LHCN-M2 (cell line): ENCODE measurements around a stretch of chr14.

DNA sequence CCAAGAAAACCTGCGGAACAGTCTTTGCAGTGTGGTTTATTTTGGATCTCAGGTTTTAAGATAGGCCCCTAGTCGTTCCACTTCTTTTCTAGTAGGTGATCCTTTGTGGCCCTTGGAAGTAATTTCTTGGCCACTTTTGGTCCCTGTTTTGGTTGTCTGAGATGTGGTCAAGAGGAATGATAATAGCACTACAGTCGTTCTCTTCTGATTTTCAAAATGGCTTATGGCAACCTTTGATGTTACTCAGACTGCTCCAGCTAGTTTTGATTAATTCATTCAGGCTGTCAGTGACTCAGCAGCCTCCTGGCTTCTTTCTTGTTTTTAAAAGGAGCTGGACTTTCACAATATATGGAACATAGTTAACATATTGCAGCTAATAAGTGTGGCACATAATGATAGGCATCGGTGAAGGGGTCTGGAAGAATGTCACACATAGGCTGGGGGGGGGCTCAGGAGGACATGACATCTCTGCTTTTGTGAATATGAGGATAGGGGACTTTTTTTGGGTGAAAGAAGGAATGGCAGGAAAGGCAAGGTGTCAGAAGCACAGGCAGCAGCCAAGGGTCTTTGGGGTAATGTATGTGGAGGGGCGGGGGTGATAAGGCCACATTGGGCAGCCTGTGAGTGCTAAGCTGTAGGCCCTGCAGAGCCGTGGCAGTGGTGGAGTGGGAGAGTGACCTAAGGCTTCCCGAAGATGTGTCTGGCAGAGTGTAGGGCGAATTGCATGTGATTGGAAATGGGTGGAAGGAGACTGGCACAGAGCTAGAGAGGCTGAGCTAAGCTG lies 47.5 kb downstream of the WDR20 start:
- RAMPAGE, long total RNA: no peak

DNA sequence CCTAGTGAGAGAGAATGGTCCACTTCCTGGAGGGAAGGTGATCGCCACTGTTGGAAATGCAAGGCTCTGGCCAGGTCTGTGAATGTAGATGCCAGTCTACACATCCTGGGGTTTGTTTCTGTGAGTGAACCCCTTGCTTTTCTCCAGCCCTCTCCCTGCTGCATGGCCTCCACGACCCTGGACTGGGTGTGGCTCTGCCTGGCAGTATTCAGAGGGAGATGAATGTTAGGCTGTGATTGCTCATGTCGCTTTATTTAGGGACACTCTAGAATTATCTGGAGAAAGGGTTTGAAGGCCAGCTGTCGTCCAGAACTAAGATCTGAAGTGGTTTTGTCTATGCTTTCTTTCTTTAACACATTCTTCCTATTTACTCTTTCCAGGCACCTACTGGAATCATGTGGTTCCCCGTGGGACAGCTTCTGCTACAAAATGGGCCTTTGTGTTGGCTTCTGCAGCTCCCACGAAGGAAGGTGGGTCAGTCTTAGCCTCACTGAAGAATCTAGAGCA lies 59.3 kb downstream of the ANKRD9 start:
- RAMPAGE, long total RNA: no peak

- RAMPAGE, long total RNA: no peak
Observed at GRCh38 chr14:102507208-102507998, 2.2 kb downstream of the ANKRD9 start.

- RAMPAGE, long total RNA: no peak
Observed at GRCh38 chr14:102508751-102509414, 693 bp downstream of the ANKRD9 start.

DNA sequence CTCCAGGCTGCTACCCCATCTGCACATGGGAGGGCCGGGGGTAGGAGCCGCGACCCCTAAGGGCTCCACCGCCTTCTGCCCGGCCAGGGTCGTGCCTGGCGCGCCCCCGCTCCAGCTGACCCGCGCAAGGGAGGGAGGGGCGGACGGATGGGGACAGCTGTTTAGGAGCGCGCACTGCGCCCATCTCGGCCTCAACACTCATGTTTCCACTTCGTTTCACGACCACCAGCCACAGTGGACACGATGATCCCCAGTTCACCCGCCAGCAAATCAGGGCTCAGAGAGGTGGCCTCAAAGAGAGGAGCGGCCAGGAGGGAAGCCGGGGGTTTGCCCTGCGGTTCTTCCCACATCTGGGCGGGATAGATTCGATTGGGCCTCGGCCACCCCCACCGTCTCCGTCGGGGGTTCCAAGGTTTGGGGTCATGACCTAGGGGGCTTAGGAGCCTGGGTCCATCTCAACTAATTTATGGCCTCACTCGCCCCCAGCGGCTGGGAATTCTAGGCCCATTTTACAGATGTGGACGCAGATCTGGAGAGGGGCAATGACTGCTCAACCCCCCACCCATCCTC lies 693 bp upstream of the ANKRD9 start:
- RAMPAGE, long total RNA: no peak

DNA sequence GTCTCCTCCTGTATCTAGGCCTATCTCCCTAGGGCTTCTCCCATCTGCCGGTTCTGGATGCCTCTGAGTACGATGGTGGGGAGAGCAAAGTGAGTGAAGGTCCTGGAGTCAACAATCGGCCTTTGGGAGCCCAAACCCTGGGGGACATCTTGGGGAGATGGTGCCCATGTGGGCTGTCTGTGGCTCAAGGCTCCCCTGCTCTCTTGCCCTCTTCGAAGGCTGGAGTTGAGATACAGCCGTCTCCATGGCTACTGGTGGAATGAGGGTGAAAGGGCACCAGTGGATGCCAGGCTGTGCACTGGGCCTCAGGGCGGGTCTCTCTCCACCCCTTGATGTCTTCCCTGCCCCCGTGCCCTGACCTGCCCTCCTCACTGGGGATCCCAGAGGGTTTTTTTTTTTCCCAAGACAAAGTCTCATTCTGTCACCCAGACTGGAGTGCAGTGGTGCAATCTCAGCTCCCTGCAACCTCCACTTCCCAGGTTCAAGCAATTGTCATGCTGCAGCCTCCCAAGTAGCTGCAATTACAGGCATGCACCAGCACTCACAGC lies 2.0 kb upstream of the ANKRD9 start:
- RAMPAGE, long total RNA: no peak

DNA sequence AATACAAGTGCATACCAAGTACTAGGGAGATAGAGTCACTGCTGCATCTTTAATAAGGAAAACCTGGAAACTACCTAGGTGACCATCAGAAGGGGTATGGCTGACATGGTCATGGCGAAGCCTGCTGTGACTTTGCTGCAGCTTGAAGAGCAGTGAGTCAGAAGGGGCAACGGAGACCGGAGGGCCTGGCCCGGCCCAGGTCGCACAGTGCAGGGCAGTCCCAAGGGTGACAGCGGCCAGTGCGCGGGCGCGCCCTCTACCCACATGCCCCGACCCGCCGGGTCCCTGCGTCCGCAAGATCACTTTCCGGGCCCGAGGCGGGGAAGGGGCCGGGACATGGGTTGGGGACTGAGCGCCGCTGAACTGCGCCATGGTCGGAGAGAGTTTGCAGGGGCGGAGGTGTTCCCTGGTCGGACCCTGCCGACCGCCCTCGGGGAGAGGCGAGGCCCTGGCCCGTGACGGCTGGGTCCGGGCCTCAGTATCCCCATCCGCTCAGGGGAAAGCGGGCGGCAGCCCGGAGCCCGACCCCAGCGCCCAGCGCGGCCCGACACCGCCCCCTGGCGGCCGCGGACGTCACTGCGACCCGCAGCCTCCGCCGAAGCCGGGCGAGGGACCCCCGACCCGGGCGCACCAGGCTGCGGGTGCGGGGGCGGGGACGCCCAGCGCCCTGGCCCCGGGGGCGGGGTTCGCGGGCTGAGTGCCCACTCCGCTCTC lies 7.0 kb upstream of the ANKRD9 start:
- RAMPAGE, long total RNA: no peak

DNA sequence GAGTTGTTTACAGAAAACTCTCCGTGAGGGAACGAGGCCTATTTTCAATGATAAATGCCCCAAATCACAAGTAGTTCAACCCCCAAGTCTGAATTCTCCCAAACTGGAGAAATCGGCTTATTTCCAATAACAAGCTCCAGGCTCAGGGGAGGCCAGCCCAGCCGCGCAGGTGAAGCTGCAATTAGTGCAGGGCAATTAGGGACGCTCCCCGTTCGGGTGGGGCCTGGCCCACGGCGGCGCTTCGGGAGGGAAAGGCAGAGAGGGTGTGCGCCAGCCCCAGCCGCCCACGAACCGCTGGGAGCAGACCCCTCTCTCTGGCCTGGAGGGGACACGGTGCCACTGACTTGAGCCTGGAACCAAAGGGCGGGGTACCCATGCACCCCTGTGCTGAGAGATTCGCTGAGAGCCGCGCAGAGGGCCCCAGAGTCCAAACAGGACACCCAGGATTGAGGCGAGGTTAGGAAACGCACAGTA lies 14.2 kb upstream of the ANKRD9 start:
- RAMPAGE, long total RNA: no peak

DNA sequence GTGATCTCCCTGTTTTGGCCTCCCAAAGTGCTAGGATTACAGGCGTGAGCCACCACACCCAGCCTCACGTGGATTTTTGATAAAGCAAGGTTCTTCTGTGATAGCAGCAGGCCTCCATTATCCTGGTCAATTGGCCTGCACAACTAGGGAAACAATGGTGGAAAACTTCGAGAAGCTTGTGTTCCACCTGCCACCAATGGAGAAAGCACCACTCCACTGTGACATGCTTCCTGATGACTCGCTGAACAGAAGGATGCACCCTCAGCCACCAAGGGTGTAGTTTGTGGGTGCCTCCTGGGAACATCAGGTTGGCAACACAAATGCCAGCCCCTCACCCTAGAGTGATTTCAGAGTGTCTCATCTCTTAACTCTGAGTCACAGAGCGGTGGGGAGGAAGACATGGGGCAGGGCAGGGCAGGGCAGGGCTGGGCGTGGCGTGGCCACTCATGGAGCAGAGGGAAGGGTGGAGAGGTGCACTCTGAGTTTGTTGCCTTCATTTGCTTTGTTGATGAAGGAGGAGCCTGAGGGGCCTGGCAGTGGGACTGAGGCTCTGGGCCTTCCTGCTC lies 17.8 kb upstream of the ANKRD9 start:
- RAMPAGE, long total RNA: no peak

- RAMPAGE, long total RNA: no peak
Observed at GRCh38 chr14:102532181-102532569, 22.6 kb upstream of the ANKRD9 start.

DNA sequence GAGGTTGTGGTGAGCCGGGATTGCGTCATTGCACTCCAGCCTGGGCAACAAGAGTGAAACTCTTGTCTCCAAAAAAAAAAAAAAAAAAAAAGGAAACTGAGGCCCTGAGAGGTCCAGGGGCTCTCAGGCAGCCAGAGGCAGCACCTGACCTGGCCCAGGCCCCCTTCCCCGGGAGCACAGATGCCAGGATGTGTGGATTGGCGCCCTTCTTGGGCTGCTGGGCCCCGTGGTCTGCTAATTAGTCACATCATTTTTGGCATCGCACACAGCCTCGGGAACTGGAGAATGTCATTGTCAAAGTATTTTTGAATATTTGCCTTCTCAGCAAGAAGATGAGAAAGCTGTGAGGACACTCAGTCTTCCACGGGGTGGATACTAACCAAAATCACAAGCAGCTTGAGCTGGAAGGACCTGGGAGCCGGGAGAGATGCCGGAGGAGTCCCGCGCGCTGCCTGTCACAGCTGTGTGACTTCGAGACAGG lies 12.6 kb upstream of the RCOR1 start:
- RAMPAGE, long total RNA: no peak

DNA sequence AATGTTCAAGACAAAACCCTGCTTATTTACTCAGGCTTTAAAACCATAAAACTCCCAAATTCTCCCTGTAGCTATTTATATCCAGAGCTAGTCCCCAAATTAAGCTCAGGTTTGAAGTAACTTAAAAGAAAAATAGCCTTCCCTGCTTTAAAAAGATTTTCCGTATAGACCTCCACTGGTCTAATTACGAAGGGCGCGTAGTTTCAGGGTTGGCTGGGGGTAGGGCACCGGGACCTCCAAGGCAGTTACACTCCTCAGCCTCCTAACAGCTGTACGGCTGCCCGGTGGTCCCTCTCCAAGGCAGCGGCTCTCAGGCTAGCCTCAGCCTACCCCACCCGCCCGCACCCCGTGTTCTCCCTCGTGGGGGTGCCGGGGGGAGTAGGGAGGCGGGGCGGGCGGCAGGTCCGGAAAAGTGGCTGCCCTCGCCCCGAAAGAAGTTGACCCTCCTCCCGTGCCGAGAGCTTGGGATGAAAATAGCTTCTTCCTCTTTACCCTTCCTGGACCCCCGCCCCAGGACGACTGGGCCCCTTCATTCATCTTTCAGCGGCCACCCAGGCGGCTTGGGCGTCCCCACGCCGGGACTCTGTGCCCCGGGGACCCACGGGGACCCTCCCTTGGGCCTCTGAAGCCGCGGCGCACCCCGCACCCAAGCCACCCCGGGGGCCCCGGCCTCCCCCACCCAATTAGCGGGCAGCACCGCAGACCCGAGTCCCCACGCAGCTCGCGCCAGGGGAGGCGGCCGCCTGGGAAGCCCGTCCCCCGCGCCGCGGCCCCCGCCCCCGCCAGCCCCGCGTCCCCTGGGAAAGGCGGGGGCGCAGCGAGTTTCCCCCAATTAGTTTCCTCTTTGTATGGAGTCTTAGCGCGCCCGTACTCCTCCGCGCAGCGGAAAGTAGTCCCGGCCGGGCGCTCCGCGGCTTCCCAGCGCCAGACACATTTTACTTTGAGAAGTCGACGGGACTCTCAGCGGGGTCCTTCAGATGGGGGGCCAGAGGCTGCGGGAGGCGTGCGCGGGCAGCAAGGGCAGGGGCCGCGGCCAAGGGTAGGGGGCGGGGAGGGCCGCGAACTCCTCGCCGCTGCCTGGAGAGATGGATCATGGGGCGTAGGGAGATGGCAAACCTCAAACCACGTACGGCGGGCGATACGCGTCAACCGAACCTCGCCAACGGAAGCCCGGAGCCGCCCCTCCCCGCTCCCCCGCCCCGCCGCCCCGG lies 790 bp upstream of the RCOR1 start:
- RAMPAGE, long total RNA: no peak

DNA sequence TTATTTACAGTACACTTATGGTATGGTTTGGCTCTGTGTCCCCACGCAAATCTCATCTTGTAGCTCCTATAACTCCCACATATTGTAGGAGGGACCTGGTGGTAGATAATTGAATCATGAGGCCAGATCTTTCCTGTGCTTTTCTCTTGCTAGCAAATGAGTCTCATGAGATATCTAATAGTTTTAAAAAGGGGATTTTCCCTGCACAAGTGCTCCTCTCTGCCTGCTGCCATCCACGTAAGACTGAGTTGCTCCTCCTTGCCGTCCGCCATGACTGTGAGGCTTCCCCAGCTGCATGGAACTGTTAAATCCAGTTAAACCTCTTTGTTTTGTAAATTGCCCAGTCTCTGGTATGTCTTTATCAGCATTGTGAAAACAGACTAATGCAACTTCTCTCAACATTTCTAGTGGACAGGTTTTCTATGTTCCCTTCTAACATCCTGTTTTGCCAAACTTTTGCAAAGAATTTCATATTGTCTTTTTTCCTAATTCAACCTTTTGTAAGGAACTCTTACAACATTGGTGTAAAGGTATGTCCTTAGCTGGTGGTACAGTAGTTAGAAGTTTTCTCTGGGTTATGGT lies 70.6 kb downstream of the RCOR1 start:
- RAMPAGE, long total RNA: no peak

DNA sequence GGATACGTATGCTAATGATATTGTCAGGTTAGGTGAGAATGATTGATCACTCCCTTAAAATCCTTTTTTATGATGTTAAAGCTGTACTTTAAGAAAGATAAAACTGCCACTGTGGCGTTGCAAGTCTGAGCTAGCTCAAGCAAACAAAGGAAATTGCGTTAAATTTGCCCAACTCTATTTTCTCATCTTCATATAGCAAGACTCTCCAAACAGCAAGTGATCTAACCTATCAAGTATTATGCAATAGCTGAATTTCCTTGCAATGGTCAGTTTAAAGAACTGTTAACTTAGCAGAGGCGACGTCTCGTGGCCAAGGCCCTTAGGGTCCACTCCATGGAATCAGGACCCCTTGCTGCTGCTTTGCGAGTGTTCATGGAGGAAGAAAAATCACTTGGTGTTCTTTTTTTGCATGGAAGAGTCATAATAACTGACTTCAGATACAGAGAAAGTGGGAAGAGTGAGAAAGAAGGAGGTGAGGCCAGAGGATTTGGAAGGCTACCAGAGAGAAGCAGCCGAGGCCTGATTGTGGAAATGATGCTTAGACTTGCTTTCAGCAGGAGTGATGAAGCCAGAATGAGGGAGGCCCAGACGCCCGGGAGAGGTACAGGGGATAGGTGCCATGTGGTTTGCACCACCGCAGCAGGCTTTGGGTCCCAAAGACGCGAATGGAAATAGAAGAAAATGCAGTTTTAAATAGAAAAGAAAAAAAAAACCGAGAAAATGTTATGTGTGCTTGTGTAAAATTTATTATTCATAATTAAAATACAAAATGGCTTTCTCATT lies 2.6 kb downstream of the TRAF3 start:
- RAMPAGE, long total RNA: no peak

DNA sequence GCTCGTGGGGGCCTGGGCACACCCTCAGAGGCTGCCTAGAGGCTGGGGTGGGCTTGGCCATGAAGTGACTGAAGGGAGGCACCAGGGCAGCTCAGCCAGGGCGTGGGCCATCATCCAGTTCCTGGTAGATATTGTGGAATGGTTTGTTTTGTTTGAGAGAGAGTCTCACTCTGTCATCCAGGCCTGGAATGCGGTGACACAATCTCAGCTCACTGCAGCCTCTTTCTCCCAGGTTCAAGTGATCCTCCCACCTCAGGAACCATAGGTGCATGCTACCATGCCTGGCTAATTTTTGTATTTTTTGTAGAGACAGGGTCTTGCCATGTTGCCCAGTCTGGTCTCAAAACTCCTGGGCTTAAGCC lies 43.3 kb upstream of the AMN start:
- RAMPAGE, long total RNA: no peak

DNA sequence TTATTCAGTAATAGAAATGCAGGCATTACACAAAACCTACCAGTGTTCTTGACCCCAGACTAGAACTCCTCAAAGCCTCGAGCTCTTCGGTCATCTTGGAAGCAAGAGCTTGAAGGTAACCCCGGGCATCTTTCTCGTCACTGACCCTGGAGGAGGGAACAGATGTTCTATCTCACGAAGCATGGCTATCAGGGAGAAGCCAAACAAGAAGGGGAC lies 43.7 kb downstream of the AMN start:
- RAMPAGE, long total RNA: no peak

DNA sequence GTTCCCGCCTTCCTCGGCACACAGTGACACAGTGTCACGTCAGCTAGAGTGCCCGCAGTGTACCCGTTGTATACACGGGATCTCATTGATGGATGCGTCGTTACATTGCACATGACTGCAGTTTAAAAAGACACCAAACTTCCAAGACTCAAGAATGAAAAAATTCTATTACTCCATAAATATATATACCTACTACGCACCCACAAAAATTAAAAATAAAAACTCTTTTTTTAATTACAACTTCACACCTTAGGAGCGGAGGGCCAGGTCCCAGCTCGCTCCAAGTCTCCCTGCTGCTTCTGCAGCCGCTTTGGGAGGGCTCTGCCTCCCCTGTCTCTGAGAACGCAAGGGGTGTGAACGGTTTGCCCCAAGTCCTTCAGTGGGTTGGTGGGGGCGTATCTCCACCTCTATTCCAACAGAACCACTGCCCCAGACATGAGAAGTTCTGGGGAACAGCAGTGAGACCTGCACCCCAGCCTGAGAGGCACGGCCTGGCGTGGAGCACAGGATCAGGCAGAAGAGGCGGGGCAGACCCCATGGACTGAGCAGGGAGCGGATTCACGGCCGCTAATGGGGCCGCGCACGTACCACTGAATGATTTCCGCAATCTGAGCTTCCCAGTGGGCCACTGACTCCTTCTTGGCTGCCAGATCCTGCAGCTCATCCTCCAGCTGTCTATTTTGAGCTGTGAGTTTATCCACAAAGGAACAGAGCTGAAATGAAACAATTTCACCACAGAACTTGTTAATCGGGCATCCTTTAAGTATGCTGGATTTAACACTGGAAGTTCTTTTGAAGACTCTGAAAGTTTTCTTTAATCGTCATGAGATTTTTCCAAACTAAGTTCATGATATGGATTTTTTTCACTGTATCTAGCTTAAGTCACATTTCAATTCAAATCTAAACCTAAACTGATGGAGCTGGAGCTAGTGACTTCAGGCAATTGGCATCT lies 44.3 kb downstream of the AMN start:
- RAMPAGE, long total RNA: no peak

DNA sequence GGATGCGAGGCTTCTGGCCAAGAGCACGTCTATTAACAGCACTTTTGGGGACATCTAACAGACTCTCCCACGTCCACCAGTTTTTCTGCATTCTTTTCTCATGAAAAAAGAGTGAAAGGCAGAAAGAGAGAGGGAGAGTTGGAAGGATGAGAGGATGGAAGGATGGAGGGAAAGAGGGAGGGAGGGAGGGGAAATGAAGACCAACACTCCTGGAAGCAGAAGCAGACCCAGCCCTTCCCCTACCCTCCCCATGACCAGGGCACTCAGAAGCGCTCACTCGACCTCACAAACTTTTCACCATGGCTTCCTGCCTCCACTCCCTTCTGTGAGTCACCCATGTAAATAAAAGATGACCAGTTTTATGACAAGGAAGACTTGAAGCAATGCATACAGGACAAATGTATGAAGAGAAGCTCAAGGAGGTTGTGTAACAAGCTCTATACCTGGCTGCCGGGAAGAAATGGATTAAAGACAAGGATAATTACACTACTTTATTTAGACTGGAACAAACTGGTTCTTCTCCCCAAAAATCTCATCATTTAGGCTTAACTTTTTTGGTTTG lies 63.9 kb downstream of the CDC42BPB start:
- RAMPAGE, long total RNA: no peak

DNA sequence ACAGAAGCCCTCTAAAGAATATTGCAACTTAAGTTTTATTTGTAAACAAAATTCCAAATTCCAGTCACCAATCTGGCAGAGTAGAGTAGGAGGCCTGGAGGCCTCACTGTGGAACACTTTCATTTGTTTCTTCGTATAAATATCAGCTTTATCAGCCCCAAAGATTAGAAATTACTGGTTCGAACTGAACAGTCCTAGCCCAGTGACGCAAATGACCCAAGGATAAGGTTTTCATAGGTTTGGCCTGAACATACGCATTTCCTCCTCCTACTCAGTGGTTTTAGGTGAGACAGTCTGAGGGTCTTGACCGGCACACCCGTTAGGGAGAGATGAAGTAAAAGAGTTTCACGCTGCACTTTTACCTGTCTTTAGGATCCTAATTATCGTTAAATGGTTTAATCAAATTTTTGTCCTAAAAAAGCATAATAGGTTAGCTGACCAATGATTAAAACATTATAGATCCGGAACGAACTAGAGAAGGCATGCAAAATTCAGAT lies 1.6 kb downstream of the CDC42BPB start:
- RAMPAGE, long total RNA: no peak

DNA sequence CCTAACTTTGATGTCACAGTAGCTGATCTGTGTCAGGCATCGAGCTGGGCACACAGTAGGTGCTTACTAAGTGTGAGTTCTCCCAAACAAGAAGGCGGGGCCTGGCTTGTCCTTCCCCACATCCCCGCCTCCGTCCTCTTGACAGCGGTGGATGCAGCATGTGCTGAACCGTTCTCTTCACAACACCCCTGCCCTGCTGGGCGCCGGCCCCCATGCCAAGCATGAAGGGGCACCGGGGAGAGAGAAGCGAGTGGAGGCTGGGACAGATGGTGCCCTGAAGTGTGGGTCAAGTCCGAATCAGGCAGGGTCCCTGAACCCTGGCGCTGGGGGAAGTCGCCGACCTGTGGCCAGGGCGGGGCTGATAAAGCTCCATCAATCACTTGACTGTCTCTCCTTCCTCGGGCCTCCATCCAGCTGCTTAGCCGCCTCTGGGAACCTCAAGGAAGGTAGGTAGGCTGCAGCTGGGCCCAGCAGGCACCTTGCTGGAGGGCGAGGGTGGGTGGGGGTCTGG lies 4.0 kb downstream of the EXOC3L4 start:
- RAMPAGE, long total RNA: no peak